ENCODE results near the gene ABCA8.

DNA sequence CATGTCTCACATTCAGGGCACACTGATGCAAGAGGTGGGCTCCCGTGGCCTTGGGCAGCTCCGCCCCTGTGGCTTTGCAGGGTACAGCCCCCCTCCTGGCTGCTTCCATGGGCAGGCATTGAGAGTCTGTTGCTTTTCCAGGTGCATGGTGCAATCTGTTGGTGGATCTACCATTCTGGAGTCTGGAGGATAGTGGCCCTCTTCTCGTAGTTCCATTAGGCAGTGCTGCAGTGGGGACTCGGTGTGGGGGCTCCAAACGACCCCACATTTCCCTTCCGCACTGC is 5.7 kb downstream of the PRKAR1A start:
- PRO-cap, 2 experiments, result no peak in any of the 2 experiments

GRCh38 chr17:68519833-68520339 is 7.7 kb downstream of the PRKAR1A start:
- PRO-cap, 2 experiments, result peak in 2 of 2 experiments; most common plus-strand start chr17:68520093 (in 1); most common minus-strand start chr17:68519970 (in 1)

- PRO-cap, 2 experiments, result no peak in any of the 2 experiments
Observed at GRCh38 chr17:68542873-68543138, 30.6 kb downstream of the PRKAR1A start.

DNA sequence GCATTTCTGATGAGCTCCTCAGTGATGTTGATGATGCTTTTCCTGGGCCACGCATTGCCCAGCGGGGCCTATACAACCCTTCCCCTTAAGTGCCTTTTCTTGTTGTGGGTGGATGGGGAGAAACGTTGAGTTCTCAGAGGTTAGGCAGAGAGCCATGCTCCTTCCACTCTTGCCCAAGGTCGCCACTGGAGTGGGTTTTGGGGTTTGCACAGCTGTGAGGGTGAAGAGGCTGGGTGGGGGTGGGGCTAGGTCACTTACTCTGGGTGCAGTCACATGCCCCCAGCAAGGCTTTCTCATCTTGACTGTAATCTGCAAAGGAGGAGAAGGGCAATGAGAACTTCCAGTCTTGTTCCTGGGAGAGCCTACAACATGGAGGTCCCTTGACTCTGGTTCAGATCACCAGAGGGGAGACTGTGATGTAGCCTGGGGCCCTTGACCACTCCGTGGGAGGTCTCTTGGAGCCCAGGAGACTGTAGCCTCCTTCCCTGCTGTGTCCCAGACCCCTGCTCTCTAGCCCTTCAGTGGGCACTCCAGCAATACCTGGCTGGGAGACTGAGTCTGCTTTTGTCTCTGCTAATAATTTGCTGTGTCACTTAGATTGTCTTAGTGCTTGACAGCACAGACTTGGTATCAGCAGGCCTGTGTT is 42.4 kb downstream of the PRKAR1A start:
- PRO-cap, 2 experiments, result no peak in any of the 2 experiments

DNA sequence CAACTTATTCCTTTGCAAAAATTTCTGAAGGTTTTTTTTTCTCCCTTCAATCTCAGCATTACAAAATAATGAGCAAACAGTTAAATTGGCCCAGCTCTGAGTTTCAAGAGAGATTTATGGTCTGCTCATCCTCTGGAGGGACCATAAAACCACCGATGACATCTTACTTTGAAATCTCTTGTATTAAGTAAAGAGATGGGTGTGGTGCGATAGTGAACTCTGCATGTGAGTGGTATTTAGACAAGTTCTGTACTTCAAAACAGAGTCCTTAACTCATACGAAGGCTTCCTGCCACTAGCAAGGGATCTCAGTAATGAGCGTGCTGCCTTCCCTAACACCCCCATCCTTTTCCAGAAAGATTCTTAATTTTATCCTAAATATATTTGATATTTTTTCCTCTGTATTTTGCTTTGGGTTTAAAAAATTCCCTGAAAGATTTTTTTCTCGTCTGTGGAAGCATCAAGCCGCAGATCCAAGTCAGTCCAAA is 2.0 kb downstream of the FAM20A start:
- PRO-cap, 2 experiments, result no peak in any of the 2 experiments

DNA sequence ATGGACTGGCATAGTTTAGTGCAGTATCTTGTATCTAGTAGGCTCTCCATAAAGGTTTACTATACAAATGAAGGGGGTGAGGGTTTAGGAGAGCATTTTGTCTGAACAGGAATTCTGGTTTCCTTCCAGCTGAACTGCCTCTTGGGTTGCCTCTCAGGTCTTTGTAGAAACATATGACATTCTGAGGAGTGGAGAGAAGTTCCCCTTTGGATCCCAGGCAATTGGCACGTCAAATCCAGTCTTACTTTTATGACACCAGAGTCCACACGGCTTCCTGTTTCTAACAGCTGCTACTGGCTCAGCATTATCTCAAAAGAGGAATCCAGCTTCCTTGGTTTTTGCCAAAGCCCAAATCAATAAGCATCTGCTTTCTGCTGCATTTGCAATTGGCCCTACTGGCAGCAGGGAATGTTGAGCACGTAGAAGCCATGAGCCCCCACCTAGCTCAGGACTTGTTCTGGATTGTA is 97.6 kb upstream of the FAM20A start:
- PRO-cap, 2 experiments, result no peak in any of the 2 experiments

- PRO-cap, 2 experiments, result no peak in any of the 2 experiments
Observed at GRCh38 chr17:68944468-68944943, 10.7 kb downstream of the ABCA8 start.

GRCh38 chr17:68952970-68953919 is 1.9 kb downstream of the ABCA8 start:
- PRO-cap, 2 experiments, result peak in 2 of 2 experiments; most common plus-strand start chr17:68953494 (in 2)

- PRO-cap, 2 experiments, result no peak in any of the 2 experiments
Observed at GRCh38 chr17:68954161-68954536, 1.0 kb downstream of the ABCA8 start.

DNA sequence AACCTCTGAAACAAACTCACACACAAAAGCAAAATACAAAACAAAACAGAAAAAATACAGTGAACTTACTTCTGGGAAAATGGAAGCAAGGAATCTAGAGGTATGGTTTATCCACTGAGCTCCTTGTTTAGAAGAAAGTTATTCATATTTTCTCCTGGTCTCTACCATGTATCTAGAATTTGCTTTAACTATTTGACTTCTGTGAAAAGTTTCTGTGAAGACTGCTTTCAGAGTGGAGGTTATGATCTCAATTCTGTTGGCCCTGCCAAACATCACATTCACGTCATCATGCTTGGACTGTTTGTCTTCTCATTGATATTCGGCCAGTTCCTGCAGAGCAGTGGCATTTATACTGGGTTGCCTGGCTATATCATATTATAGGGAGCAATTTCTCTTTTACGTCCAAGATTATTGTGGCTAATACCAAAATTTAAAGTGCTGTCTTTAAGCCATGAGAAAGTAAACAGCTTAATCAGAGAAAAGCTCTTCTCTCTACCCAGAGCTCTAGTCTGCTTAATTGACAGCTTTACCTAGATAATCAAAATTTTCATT is at the start of gene ABCA8:
ABCA8 (minus strand) TSS at position 243 of the 552 bp plus-strand sequence.
- PRO-cap, 2 experiments, result peak in 1 of 2 experiments; most common plus-strand start position 326 of the sequence (in 1); most common minus-strand start position 134 of the sequence (in 1)

DNA sequence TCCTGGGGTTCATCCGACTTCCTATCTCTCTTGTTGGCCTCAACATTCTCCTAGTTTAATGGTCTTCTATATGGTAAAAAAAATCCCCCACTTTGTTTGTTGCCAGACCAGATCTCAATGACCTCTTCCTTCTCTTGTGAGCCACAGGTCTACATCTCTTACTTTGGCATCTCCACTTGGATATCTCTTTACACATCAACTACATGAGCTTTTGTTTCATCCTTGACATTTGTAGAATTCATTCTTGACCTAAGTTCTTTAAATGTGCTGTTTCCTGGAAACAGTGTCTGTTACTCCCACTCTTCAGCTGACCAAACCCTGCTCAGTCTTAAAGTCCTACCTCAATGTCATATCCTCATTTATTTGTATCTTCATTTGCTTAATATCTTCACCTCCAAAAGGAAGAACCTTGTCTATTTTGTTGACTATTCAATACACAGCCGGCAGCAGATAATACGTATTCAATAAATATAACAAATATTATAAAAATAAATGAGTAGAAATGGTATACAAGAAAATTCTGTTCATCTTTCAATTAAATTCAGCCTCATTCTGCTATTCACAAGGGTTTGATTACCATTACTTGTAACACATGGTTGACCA is 9.4 kb upstream of the ABCA6 start:
- PRO-cap, 2 experiments, result no peak in any of the 2 experiments

DNA sequence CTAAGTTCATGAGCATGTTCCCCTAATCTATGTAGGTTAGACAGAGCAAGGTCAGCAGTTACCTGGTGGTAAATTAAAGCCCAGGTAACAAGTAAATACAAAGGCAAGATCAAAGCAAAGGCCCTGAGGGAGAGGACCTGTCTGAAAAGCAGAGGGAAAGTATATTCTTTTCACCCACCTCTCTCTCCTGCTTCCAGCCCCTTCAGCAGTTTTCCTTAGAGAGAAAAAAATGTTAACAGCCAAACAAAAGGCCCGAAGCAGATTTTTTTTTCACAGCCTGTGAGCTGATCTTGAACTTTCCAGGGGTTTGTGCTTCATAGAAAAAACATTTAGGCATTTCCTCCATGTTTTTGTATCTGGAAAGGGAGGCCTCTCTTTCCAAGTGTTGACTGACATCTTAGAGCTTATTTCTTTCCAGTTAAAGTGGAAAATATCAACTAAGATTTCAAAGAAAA is 302.8 kb downstream of the MAP2K6 start:
- PRO-cap, 2 experiments, result no peak in any of the 2 experiments

GRCh38 chr17:69907629-69907797 is 167.5 kb upstream of the KCNJ16 start:
- PRO-cap, 2 experiments, result no peak in any of the 2 experiments

GRCh38 chr17:70050977-70051464 is 24.0 kb upstream of the KCNJ16 start:
- PRO-cap, 2 experiments, result no peak in any of the 2 experiments

GRCh38 chr17:70077924-70078255 is 2.9 kb downstream of the KCNJ16 start:
- PRO-cap, 2 experiments, result no peak in any of the 2 experiments

DNA sequence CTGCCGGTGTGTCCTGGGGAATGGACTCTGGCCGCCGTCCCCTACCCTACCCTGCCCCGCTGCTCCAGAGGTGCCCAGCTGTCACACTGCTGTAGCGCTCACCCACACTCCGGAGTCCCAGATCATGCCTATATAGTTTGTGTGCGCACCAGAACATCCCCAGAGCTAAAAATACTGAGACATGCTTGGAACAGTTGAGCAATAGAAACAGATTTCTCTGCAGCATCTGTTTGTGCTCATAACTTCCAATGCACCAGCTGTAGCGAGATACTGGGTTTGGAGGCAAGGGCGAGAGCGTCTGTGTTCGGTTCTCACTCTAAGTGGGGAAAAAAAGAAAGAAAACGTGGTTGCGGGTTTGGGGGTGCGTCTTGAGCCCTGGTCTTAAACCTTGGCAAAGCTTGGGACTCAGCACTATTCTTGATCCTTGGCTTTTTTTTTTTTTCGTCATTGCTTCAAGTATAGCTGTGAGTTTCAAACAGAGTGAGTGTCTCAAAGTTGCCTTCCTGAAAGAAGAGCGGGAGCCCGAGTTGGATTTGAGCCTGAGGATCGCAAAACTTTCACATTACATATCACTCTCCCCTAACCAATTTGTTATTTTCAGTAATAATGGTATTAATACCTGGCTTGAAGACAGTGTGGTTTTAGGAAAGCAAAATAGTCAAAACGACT is 538 bp downstream of the KCNJ2 start:
- PRO-cap, 2 experiments, result peak in 2 of 2 experiments; most common plus-strand start position 268 of the sequence (in 2); most common minus-strand start position 106 of the sequence (in 1)

DNA sequence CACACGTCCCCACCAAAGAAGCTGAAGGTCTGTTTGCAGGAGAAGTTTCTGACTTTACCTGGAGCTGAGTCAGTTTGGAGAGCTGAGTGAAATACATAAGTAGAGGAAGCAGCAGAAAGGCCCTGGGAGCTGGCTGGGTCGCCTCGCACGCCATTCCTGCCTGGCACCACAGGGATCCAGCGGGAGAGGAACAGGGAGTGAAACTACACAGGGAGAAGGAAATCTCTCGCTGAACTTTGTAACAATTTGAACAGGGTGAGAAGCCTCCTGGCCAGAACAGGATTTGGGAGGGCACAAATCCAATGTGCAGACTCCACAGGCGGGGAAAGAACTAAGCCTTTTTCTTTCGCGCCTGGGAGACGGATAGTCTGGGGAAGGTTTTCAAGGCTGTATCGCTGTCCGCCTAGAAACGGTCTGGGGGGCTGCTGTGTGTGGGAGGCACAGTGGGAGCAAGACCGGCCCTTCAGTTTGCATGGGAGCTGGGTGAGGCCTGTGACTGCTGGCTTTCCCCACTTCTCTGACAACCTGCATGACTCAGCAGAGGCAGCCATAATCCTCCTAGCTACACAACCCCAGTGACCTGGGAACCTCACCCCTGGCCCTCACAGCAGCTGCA is 778.4 kb downstream of the KCNJ2 start:
- PRO-cap, 2 experiments, result no peak in any of the 2 experiments

GRCh38 chr17:72397888-72398313 is 277.1 kb downstream of the SOX9 start:
- PRO-cap, 2 experiments, result no peak in any of the 2 experiments

DNA sequence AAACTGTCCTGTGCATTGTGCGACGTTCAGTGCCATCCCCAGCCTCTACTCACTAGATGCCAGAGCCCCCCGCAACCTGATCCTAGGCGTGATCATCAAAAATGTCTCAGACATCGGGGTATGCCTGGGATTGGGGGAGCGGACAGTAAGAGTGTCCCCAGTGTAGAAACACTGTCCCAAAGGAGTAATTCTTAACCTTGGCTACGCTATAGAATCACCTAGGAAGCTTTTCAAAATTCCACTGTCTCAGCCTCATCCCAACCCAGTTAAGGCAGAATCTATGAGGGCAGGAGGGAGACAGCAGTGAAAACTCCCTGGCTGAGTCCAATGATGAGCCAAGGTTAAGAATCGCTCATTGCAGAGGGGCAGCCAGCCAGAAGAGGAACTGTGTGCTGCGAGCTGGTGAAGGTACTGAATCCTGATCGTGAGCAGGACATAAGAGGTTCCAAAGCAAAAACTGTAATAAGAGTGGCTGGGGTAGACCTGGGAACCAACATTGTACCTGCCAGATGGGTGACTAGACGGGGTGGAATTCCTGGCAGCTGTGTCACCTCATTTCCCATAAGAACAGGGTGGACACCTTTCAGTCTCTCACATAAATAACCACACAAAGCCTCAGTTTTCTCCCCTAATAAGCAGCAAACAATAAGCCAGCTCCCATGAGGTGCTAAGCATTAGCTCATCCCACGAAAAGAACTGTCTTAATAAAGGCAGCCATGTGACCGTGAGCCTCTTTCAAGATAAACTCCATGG is 290.2 kb downstream of the SOX9 start:
- PRO-cap, 2 experiments, result no peak in any of the 2 experiments

DNA sequence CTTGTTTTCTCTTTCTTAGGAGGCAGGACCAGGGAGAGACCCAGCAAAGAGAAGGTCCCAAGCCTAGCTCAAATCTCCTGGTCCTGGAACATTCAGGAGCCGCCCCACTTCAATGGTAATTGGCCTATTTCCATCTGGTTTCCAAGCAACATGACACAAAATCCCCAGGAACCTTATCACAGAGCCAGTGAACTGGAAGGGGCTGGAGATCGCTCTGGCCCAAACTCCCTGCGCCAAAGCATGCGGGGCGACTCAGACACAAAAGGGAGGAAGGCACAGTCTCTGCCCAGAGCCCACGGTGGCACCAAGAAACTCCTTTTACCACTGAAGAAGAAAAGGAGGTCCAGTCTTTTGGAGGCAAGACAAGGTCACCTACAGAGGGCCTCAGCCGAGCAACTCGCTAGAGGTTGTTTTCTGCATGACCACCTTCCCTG is 394.6 kb downstream of the SOX9 start:
- PRO-cap, 2 experiments, result no peak in any of the 2 experiments

Data from right ventricle myocardium (tissue), 1 donor.